MCF 10A (cell line): Measurements from ENCODE around the genes CRACR2B, CHID1, KRTAP5-6 and TNNI2.

- PRO-cap: no peak
- RRBS: 10% methylated on average over 9 of the region's 25 CpGs
Measured at GRCh38 chr11:827500-828355, at the start of gene CRACR2B. Gene CRACR2B, plus strand, starts transcription at chr11:827919.

GRCh38 chr11:910695-910947 is at the start of gene CHID1:
Gene CHID1, minus strand, starts transcription at chr11:910810.
- PRO-cap: bidirectional peak, plus-strand start at chr11:910915, minus-strand start at chr11:910802
- RRBS: 2% methylated on average over 6 of the region's 32 CpGs

- PRO-cap: no peak
- RRBS: no CpG with 5 or more reads among the region's 9 CpGs
Measured at GRCh38 chr11:1064105-1064813, 27.7 kb upstream of the MUC6 start.

GRCh38 chr11:1078118-1078659 is 41.7 kb upstream of the MUC6 start:
- PRO-cap: no peak
- RRBS: 91% methylated on average over 12 of the region's 44 CpGs

DNA sequence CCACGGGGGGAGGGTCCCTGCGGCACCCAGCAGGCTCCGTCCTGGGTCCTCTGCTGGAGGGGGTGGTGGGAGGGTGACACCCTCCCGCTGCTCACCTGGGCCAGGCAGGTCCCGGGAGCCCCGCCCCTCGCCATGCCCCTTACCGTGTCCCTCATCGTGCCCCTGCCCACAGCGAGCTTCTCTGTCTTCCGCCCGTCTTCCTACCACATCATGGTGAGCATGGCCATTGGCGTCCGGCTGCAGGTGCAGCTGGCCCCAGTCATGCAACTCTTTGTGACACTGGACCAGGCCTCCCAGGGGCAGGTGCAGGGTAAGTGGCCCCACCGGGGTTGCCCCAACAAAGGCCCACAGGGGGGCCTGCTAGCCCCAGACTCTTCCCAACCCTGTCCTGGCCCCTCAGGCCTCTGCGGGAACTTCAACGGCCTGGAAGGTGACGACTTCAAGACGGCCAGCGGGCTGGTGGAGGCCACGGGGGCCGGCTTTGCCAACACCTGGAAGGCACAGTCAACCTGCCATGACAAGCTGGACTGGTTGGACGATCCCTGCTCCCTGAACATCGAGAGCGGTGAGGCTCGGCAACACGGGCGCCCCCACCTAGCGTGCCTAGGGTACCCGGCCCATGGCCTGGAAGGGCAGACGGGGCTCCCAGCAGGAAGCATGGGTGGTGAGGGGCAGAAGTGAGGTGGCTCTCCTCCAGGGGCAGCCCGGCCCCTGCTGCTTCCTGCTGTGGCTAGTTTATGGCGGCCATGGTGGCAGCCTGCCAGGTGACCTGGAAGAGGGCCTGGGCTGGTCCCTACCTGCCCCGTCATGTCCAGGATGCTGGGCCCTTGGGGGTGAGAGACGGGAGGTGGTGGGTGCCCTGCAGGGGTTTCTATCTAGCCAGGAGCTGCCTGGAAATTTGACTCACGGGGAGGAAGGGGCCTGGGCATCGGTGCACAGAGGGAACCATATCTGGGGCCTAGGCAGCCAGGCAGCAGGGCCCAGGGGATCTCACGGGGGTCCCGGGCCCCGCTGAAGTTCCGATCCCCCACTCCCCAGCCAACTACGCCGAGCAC is 47.1 kb upstream of the MUC6 start:
- PRO-cap: no peak
- RRBS: 57% methylated on average over 7 of the region's 43 CpGs

DNA sequence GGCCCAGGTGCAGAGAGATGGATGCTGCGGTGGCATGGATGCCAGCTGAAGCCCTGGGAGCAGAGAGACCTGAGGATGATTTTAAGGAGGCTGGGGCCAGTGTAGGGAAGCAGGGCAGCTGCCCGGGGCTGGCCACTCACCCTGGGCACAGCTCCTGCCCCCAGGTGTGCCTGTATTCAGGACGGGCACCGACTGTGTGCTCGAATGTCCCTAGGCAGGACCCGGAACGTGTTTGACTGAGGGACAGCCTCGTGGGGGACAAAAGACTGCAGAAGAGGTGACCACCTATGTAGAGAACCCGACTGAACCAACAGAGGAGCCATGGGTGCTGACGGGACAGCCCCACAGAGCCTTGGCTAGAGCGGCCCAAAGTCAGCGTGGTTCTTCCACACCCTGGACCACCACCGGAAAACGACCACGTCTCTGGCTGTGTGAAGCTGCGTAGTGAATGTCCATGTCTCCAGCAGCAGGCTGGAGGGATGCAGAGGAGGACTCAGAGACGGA is 17.8 kb upstream of the MUC5B start:
- PRO-cap: no peak
- RRBS: 69% methylated on average over 4 of the region's 17 CpGs

- PRO-cap: no peak
- RRBS: 77% methylated on average over 11 of the region's 25 CpGs
Measured at GRCh38 chr11:1207438-1207951, 15.4 kb upstream of the MUC5B start.

DNA sequence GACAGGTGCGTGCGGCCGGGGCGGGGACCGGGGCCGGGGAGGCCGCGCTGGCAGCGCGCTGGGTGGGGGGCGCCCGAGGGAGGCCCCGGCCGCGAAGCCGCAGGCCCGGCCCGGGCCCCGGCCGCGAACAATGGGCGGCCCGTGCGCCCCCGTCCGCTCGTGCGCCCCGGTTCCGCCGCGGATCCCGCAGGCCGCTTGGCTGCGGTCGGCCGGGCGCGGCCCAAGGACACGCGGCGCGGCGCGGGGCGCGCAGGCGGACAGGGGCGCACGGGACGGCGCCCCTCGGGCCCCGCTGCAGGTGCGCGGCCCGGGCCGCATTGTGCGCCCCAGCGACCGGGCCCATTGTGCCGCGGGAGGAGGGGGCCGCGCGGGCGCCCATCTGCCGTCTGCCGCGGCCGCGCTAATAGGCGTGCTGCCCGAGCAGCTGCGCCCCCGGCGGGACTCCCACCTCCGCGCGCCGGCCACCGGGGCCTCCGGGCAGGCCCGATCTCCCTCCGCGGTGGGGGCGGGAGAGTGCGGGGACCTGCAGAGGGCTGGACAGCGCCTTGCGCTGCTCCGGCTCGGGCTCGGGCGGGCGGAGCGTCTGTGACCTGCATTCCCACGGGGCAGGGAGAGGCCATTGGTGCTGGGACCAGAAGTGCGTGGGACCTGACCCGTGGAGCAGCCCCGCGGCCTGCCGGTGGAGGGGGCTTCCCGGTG is 786 bp downstream of the BRSK2 start:
- PRO-cap: no peak
- RRBS: 57% methylated on average over 35 of the region's 103 CpGs

- PRO-cap: no peak
- RRBS: no CpG with 5 or more reads among the region's 21 CpGs
Measured at GRCh38 chr11:1391908-1392432, 2.2 kb downstream of the BRSK2 start.

DNA sequence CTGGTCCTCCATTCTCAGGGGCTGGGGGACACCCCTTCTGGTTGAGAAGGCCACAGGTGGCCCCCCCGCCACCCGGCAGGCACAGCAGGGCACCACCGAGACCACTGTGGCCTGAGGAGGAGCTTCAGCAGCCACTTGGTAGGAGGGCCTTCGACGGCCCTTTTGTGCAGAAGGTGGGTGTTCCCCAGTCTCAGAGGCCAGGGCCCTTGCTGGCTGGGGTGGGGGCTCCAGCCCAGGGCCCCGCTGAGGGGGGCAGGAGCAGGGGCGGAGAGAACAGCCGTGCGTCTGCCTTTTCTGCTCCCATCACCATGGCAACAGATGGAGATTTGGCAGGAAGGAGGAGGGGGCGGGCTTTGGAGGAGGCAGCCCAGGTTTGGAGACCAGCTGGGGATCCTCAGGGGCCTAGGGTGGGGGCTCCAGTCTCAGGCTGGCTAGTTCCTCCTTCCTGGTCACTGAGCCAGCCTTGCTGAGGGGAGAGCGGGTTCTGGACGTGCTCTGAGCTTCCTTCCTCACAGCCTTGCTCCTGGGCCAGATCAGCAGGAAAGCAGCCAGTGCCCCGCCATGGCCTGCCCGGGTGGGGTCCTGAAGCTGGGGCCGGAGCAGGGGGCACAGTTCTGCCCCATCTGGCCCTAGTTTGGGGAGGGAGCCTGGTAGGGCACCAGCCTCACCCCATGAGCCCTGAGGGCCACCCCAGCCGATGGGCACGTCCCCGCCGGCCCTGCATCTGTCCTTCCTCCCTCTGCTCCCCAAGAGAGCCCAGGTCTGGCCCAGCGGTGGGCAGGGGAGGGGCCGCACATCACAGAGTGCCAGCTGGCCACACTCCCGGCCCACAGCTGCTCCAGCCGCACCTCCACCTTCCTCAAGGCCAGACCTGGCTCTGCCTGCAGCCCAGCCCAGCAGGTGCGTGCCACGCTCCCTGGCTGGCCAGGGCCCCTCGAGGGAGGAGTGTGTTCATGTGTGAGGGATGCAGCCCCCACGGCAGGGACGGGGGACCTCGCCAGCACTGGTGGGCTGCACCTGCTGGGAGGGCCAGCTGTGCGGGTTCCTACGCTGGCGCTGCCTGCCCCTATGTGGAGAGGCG is 21.3 kb downstream of the BRSK2 start:
- PRO-cap: no peak
- RRBS: 33% methylated on average over 1 of the region's 33 CpGs

DNA sequence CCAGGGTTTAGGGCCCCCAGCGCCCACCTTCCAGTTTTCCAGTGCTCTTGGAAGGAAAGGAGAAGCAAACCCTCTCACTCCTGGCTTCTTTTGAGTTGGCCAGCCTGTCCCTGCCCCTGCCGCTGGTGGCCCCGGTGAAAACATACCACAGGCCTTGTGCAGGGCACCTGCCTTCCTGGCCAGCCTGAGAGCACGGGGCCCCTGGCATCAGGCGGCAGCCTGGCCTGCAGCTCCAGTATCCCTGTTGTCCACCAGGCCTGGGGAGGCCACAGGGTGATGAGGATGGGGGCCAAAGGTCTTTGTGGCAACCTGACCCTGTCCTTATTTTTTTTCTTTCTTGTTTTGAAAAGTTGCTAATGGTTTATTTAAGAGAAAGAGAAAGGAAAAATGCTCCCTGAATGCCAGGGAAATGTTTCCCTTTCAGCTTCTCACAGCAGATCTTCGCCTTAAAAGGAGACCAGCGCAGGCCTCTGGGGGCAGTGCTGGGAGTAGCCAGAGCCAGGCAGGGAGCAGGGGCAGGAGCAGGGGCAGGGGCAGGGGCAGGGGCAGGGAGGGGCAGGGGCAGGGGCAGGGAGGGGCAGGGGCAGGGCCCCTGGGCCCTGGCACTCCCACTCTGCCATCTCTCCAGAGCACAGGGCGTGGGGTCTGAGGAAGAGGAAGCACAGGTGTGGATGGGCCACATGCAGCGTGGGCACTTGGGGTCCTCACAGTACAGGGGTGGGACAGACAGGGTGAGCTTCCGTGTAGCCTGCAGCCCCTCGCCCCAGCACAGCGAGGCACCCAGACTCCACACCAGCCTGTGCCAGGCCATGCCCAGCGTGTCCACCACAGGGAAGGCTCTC is 5.2 kb downstream of the MOB2 start:
- PRO-cap: no peak
- RRBS: no CpG with 5 or more reads among the region's 13 CpGs

GRCh38 chr11:1546653-1547771 is 25.1 kb downstream of the DUSP8 start:
- PRO-cap: no peak
- RRBS: 6% methylated on average over 54 of the region's 119 CpGs

- PRO-cap: no peak
- RRBS: no CpG with 5 or more reads among the region's 25 CpGs
Measured at GRCh38 chr11:1572948-1573184, 795 bp upstream of the DUSP8 start.

GRCh38 chr11:1685738-1686074 is 11.3 kb upstream of the KRTAP5-6 start:
- PRO-cap: no peak
- RRBS: no CpG with 5 or more reads among the region's 10 CpGs

DNA sequence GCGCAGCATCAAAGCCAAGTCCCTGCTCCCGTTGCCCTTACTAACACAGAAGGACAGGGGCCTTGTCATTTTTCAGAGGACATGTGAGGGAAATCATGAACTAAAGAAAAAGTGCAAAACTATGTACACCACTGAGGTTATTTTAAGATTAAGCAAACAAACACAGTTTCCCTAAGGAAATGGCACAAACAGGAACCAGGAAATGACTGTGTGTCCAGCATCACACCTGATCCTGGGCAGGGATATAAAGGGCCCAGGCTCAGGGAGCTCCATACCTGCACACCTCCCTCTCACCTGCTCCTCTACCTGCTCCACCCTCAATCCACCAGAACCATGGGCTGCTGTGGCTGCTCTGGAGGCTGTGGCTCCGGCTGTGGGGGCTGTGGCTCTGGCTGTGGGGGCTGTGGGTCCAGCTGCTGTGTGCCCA is at the start of gene KRTAP5-6:
Gene KRTAP5-6 (plus strand): TSS at position 283 of the 427 bp plus-strand sequence.
- PRO-cap: no peak
- RRBS: no CpG with 5 or more reads among the region's 3 CpGs

DNA sequence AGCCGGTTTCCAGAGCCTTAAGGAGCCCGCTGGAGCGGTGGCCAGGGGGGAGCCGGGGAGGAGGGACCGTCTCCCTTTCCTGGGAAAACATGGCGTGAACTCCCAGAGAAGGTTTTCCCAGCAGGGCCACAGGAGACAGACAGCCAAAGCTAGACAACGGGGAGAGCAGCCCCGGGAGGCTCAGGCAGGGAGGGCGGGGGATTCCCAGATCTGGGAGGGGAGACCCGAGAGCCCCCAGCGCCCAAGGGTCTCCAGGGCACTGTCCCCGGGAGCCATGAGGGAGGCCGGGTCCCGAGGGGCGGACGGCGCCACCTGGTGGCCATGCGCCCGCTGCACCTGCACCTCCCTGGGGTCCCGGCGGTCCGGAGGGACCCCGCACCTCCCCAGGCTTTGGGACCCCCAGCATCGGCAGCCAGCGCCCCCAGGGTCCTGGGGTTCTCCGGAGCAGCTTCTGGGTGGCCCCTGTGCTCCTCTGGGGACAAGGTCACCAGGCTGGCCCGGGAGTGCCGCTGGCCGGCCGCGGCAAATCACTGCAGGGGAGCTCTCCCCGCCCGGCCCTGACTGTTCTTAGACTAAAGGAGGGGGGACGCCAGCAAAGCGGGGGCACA is 2.4 kb upstream of the SYT8 start:
- PRO-cap: no peak
- RRBS: 15% methylated on average over 26 of the region's 35 CpGs

DNA sequence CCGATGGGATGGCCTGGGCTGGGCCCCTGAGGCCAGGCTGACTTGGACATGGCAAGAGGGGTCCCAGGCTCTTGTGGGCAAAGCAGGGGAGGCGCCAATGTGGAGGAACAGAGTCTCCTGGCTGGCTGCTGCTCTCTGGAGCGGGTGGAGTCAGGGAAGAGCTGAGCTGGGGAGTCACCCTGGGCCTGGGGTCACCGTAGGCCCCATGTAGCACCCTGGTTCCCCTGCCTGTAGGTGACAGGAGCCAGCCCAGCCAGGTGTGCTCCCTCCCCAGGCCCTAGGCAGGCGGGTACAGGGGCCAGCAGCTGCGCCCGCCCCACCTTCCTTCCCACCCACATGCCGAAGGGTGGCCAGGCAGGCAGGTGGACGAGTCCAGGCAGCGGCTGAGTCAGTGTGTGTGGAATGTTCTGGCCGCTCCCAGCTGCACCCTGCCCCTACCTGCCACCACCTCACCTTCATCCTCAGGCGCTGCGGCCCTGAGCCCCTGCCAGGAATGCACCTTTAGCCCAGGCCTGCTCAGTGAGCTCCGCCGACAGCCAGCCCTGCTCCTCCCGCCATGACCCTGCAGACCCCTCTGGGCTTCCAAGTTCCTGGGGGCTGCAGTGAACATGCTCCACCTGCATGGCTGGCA is 711 bp upstream of the SYT8 start:
- PRO-cap: bidirectional peak, plus-strand start at position 458 of the sequence, minus-strand start at position 293 of the sequence
- RRBS: no CpG with 5 or more reads among the region's 16 CpGs

DNA sequence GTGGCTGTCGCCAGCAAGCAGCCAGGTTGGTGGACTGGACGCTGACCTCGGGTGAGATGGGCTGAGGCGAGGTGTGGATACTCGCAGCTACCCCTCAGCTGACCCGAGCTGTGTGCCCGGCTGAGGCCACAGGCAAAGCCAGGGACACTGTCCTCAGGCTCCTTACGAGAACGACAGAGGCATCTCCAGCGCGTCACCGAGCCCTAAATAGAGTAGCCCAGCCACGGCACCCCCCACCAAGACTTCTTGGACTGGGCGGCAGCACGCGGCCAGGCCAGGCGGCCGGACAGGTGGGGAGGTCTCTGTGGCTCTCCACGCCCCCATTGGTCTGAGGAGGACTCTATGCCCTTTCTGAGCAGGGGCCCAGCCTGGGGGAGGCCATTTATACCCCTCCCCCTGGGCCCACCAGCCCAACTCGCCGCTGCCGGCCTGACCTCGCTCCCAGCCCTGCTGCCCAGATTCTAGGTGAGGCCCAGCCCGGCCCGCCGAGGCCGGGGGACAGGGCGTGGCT is at the start of gene TNNI2:
Gene TNNI2 (plus strand): TSS at position 413 of the 511 bp plus-strand sequence.
- PRO-cap: no peak
- RRBS: 51% methylated on average over 3 of the region's 28 CpGs

GRCh38 chr11:1861429-1861708 is 8.5 kb downstream of the LSP1 start:
- PRO-cap: no peak

DNA sequence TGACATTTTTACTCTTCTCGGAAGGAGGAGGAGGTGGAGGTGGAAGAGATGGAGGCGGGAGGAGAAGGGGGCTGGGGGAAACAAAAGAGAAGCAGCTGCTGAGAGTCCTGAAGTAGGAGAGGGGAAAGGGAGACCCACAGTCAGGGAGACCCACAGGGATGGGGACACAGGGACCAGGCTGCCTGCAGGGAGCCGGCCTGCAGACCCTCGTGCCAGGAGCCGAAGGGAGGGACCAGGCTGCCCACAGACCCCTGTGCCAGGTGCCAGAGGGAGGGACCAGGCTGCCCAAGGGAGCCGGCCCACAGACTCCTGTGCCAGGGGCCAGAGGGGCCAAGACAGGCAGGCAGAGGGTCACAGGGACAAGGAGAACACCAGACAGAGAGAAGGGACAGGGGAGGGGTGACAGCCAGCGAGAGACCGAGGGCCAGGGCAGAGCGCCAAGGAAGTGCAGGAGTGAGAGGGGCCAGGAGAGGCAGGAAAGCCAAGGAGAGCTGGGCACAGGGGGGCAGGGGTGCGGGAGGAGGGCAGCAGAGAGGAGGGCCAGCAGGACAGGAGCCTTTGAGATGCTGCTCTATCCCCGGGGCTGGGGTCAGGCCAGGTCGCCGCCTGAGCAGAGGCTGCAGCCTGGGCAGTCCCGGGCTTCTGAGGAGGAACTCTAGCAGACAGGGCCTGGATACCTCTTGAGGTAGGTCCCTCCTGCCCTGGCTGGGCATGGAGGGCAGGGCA is 11.9 kb downstream of the LSP1 start:
- PRO-cap: no peak
- RRBS: 89% methylated on average over 4 of the region's 14 CpGs